Peripheral blood mononuclear cell (primary cell): Measurements from ENCODE around the genes MYCL and ZNF684.

DNA sequence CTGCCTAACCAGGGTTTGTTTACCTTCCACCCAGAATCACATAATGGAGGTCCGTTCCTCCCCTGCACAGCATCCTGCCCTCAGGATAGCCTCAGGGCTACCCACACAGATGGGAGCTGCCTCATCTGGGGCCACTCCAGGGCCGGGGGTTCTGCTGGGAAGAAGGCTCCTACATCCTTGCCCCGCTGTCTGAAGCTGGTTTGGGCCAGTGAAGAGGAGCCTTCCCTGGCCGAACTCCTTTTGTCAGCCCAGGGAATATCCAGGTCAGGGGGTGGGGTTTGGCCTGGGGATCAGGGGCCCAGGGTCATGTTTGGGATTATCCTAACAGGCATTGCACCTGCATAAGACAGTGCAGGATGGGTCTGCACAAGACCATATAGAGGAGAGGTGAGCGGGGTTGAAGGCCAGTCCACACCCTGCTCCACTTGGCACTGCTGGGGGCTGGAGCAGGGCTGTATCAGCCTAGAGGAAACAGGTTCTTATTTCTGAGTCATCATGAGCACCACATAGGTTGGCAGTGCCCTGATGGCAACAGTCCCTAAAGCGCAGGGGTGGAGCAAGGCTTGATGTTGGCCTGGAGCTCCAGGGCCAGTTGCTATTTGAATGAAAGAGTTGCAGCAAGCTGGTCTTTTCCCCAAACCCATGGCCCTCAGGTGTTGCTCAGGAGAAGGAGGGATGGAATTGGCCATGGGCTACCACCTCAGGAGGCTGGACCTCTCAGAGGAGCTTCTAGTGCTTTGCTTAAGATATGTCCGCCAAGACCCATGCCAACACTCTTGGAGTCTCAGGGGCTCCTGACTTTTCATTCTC is 29.7 kb upstream of the BMP8B start:
- PRO-cap, 8 experiments: no peak in any of the 8 experiments

DNA sequence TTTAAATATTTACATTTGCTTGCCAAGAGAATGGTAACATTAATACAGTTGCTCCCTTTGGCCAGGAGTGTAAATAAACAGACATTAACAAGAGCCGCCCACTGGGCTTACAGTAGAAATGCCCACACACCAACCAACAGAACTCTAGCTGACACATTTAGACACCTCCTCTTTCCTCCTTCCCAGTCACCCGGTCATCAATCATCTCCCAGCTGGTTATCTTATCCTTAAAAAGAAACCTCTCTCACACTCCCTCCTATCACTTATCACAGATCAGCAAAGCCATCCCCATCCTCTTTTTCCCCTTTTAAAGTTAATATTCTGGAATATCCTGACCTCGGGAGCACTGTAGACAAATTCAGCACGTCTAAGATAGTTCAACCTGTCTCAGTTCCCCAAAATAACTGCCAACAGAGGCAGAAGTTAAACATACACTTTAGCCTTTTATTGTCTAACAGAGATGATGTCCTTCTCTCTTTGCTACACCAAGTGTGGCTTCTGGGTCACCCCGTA is 9.0 kb downstream of the MYCL start:
- PRO-cap, 8 experiments: no peak in any of the 8 experiments

GRCh38 chr1:39901467-39902560 is at the start of gene MYCL:
TSS of gene MYCL (minus strand) at chr1:39901917.
- PRO-cap, 8 experiments: no peak in any of the 8 experiments

DNA sequence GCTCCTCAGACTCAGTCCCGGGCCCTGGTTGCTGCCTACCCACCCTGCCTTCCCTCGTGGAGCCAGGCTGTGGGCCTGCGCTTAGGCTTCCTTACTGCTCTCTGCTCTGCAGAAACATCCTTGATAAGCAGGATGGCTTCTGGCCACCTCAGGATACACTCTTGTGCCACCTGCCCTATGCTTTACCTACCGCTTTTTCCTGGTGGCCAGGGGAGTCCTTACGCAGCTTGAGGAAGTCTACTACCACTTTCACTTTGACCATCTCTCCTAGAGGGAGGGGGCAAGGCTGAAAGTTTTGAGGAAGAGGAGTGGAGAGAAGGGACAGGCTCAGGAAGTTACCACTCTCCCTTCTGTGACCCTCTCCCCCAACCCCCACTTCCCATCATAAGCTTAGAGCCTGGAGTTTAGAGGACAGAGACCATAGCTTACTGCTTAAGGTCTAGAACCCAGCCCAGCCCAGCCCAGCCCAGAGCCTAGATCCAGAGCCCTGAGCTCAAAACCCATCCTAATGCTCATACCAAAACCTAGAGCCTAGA is 18.2 kb upstream of the MFSD2A start:
- PRO-cap, 8 experiments: peak in 3 of 8 experiments; most common plus-strand start position 298 of the sequence (in 3); most common minus-strand start position 195 of the sequence (in 1)

GRCh38 chr1:39958681-39959246 is 3.8 kb downstream of the MFSD2A start:
- PRO-cap, 8 experiments: no peak in any of the 8 experiments

GRCh38 chr1:39959763-39960565 is 5.0 kb downstream of the MFSD2A start:
- PRO-cap, 8 experiments: no peak in any of the 8 experiments

GRCh38 chr1:40049587-40050262 is 9.2 kb downstream of the CAP1 start:
- PRO-cap, 8 experiments: no peak in any of the 8 experiments

DNA sequence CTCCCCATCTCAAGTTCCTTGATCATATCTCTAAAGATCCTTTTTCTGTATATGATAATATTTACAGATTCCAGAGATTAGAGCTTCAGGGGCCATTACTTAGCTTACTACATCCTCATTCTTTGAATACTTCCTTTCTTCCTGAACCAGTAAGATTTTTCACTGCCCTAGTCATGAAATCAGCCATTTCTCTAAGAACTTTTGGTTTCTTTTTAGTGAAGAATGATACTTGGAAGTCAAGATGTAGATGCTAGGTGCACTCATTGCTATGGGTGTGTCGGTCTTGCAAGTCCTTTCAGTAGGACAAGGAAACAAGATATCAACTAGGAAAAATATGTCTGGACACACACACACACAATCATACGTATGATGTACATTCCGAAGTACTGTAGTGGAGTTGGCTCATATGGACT is 20.8 kb upstream of the RLF start:
- PRO-cap, 8 experiments: no peak in any of the 8 experiments

DNA sequence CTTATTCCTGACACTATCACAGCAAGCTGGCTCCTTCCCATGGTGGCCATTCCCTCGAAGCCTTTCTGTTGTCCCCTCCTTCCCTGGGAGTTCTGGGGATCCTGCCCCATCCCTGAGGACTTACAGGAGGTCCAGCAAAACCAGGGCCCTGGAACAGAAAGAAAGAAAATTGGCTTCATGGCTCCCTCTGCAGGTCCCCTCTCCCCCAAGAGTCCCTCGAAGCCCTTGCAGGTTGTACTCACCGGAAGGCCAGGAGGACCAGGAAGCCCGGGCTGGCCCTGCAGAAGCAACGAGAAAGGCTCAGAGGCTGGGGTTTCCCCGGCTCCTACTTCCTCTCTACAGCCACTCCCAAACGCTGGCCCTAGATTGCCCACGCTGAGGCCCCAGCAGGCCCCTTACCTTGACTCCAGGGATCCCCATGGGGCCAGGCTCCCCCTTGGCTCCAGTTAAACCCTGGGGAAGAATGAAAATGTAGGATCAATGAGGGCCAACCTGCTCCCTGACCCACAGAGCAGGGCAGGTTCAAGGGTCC is 4.7 kb downstream of the COL9A2 start:
- PRO-cap, 8 experiments: peak in 1 of 8 experiments; most common minus-strand start position 262 of the sequence (in 1)

GRCh38 chr1:40387972-40388948 is 14.7 kb downstream of the SMAP2 start:
- PRO-cap, 8 experiments: peak in 8 of 8 experiments; most common plus-strand start chr1:40388738 (in 8); most common minus-strand start chr1:40388663 (in 1)

DNA sequence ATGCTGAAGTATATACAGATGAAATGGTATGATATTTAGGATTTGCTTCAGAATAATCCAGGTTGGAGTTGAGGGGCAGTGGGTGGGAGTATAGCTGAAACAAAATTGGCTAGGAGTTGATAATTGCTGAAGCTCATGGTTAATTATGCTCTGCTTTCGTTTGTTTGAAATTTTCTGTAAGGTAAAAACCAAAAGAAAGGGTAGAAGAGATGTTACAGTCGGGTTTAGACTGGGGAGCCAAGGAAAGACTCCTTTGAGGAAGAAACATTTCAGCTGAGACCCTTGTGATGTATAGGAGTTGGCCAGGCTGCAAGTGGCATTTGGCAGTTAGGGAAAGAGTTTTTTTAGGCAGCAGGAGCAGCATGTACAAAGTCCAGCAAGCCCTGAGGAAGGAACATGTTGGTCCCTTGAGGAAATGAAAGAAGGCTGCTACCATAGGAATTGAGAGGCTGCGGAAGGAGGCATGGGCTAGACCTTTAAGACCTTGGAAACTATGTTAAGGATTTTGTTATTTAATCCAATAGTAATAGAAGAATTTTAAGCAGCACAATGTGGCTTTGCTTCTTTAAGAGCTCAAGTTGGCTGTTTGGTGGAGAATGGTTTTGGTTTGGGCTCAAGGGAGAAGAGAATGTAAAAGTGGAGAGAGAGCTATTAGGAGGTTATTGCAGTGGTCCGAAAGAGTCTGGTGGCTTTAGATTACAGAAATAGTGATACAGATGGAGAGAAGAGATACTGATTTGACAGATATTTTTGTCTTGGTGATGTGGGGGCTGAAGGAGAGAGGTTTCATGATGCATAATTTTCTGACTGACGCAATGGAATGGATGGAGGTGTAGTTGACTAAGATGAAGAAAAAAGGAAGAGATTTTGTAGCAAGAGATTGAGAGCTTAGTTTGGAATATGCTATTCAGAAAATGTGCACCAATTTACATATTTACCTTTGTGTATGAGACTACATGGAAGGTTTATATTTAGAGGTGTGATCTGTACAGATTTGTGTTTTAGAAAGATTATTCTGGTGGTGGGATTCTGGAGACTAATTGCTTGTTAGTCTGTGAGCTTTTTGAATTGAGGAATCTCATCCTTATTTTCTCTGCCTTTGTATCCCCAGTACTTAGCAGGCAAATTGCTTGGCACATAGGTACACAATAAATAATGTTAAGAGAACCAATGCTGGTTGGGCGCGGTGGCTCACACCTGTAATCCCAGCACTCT is 26.7 kb downstream of the SMAP2 start:
- PRO-cap, 8 experiments: peak in 5 of 8 experiments; most common plus-strand start position 441 of the sequence (in 2)

DNA sequence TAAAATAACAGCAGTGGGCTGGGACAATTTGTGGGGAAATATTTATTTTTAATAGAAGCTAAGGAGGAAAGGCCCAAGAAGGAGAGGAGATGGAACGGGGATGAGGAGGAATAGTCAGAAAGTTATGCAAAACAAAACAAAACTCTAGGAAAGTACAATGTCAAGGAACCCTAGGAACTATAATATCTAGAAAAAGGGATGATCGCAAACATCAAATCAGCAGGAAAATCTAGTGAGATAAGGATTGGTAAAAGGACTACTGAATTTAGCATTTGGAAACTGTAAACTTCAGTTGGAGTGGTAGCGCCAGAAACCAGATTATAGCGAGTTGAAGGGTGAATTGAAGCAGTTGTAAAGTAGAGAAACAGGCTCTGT is 23.7 kb upstream of the ZFP69B start:
- PRO-cap, 8 experiments: peak in 3 of 8 experiments; most common plus-strand start position 82 of the sequence (in 3)

- PRO-cap, 8 experiments: peak in 8 of 8 experiments; most common plus-strand start chr1:40531674 (in 7); most common minus-strand start chr1:40531516 (in 5)
These were observed at the start of gene ZNF684 for GRCh38 chr1:40531204-40532377. TSS of gene ZNF684 (plus strand) at chr1:40531637.

DNA sequence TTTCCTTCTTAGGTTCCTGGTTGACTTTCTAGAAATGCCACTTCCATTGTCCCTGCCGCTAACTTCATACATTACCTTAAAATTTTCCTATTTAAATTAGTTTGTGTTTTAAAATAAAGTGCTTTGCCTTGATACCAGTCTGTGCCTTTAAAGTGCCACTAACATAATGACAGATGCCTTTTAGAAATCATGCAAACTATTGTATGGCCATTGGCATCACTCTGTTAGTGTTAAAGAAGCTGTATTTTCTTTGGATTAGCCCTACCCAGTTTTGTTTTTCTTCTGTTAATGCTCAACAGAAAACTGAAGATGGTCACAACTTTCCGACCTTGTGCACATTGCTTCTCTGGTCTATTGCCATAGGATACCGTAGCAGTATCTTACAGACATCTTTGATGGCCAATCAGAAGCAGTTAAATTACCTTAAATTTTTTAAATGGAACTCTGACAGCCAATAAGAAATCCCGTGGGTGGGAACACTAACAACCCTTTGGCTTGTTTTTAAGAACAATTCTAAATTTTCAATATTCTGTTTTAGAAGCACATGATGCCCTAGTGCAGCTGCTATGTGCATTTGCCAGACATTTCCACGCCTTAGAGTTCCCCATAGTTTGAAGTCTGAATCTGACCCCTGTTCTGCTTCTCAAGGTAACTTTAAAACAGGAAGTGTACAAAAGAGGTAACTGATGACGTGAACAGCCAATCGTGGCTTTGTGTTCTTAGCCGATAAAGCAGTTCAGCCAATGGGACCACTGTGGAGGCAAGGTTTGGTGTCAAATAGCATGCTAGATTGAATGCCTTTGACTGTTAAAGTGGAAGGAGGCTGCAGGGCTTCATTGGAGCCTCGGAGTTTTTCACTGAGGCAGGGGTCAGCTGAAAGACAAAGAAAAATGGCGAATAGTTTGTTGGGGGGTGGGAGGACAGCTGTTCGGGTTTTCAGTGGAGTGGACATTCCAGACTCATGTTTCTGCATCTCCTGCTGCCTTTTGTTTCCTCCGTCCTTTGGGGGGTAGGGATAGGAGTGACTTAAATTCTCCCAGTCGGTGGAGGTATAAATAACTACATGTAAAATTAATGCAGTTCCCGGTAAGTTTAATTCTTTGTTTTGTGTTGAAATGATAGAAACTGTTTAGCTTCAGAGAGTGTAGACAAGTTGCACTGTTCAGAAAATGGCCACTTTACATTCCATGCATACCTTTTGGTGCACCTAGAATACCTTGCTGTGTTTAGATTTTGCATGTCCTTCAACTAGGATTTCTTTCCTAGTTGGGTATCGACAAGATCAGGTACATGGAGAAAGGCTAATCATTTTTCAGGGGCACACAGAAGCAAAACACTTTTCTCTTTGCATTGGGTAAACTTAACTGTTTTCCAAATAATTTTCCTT is 17.5 kb downstream of the NFYC start:
- PRO-cap, 8 experiments: peak in 8 of 8 experiments; most common plus-strand start position 803 of the sequence (in 8); most common minus-strand start position 645 of the sequence (in 3)

DNA sequence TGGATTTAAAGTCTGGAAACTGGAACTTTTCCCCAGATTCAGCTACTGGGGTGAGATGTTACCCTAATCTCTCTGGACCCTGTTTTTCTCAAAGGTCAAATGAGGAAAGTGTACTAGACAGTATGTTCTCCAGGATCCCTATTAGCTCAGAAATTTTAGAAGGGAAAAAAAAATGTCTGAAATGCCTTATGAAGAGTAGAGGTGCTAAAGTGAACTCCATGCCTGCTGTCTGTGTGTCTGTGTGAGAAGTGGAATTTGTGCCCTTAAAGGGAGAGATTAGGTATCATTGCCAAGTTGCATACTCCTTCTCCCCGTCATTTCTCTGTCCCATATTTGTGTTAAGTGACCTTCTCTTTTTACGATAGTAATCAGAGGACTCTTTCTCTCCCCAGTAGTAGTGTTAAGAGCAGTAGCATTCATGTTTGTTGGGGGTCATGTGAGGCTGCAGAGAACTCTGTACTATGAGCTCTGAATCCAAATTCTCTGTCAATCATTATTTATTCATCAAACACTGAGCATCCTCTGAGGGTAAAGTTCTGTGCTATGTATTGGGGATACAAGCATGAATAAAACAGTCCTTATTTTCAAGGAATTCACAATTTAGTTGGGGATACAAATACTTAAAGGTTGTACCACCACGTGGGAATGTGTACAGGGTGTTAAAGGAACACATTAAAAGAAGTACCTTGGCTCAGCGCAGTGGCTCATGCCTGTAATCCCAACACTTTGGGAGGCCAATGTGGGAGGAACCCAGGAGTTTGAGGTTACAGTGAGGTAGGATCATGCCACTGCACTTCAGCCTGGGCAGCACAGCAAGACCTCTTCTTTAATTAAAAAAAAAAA is 25.0 kb upstream of the KCNQ4 start:
- PRO-cap, 8 experiments: no peak in any of the 8 experiments

GRCh38 chr1:41046354-41047076 is 25.0 kb upstream of the SLFNL1 start:
- PRO-cap, 8 experiments: no peak in any of the 8 experiments

DNA sequence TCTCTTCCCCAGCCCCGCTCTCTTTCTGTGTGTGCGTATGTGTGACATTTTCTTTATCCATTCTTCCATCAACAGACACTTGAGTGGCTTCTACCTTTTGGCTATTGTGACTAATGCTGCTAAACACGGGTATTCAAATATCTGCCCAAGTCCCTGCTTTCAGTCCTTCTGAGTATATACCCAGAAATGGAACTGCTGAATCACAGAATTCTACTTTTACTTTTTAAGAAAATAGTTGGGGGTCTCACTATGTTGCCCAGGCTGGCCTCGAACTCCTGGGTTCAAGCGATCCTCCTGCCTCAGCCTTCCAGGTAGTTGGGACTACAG is 108.0 kb upstream of the SLFNL1 start:
- PRO-cap, 8 experiments: no peak in any of the 8 experiments

DNA sequence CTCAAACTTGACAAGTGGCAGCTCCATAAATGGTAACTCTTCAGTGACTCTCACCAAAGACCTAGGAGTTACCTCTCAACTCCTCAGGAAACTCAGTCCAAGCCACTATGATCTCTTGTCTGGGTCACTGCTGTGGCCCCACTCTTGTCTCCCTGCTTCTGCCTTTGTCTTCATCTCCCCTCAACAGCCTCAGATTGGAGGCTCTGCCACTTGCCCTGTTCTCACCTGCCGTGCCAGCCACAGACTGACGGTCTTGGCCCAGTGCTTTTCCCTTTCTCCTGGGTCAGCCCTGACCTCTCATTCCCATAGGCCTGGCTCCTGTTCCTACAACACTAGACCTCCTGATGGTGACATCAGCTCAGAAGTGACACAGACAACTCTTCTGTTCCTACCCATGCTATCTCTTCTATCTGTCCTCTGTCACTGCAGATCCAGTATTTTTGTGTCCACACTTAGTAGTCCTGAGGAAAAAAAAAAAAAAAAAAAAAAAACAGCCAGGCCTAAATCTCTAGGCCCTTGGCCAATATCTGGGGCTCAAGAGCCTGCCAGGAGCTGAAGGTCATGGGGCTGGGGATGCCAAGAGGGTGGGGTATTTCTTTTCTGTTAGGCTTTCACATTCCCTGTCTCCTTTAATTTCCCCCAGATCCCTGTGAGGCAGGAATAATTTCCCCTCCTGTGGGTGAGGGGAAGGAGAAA is 77.0 kb upstream of the SCMH1 start:
- PRO-cap, 8 experiments: no peak in any of the 8 experiments

DNA sequence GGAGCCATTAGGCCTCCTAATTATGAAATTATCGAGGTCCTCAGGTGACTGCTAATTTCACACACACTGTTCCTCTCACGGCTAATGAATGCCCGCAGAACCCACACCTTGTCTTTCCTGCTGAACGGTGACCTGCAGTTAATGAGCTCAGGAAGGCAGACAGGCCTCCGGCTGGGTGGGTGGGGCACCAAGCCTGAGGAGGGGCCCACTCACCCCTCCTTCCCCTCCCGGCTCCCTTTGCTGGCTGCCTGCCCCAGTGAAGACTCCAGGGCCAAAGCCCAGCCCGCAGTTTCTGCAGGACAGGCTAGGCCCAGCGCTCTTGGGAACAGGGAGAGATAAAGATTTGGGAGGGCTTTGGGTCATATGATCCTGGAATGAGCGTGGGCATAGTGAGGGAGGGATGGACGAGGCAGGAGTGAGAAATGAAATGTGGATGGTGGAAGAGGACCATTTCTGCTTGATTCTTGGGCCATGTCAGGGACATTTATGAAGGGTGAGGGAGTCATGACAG is 96.8 kb downstream of the EDN2 start:
- PRO-cap, 8 experiments: no peak in any of the 8 experiments

DNA sequence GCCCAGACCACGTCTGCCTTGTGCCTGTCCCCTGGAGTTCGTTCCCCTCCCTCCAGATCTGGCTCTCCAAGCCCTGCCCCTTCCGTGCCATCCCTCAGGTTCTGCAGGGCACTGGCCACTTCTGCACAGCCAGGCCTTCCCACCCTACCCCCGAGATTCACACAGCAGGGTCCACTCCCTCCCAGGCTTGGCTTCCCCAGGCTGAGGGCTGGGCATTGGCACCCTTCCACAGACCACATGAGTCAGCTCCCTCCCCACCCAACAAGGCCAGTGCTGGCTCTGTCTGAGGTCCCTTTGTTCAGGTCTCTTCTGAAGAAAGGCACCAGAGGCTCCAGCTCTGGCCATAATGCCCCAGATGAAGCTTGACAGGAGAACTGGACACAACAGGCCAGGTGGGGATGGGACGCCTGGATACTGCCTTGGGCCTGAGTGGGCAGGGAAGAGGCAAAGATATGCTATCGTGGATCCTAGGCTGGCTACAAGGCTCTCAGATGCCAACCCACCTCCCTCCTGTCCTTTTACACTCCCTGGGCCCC is 51.5 kb downstream of the EDN2 start:
- PRO-cap, 8 experiments: no peak in any of the 8 experiments